Pulmonary artery (tissue), 1 donor: ENCODE measurements around the genes SLX4IP and ISM1.

GRCh38 chr20:10216312-10216766, 2.3 kb upstream of the SNAP25 start:
- PRO-cap: unidirectional peak, plus-strand start at chr20:10216702

GRCh38 chr20:10249900-10250358, 31.3 kb downstream of the SNAP25 start:
- PRO-cap: no peak

- PRO-cap: unidirectional peak, plus-strand start at chr20:10435328
Measured at GRCh38 chr20:10434913-10435662, at the start of gene SLX4IP. SLX4IP (plus strand) TSS chr20:10435305.

DNA sequence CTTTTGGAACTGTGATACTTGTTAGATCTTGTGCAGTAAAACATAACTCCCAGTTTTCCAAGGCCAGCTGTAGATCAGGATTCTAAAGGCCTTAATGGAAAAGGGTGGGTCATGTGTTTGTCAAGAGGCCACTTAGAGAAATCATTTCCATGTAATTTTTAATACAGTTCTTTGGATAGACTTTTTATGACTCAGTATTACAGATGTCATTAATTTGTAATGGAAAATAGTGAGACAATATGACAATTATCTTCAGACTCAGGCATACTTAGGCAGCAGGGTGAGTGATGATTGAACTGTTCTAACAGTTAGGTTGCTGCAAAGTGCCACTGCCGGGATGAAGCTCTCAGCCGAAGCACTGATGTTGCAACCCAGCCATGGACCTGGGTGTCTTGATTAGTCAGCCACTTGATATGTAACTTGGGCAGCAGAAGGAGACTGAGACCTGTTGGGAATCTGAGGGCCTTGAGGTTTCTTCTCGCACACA, 52.1 kb downstream of the SLX4IP start:
- PRO-cap: no peak

DNA sequence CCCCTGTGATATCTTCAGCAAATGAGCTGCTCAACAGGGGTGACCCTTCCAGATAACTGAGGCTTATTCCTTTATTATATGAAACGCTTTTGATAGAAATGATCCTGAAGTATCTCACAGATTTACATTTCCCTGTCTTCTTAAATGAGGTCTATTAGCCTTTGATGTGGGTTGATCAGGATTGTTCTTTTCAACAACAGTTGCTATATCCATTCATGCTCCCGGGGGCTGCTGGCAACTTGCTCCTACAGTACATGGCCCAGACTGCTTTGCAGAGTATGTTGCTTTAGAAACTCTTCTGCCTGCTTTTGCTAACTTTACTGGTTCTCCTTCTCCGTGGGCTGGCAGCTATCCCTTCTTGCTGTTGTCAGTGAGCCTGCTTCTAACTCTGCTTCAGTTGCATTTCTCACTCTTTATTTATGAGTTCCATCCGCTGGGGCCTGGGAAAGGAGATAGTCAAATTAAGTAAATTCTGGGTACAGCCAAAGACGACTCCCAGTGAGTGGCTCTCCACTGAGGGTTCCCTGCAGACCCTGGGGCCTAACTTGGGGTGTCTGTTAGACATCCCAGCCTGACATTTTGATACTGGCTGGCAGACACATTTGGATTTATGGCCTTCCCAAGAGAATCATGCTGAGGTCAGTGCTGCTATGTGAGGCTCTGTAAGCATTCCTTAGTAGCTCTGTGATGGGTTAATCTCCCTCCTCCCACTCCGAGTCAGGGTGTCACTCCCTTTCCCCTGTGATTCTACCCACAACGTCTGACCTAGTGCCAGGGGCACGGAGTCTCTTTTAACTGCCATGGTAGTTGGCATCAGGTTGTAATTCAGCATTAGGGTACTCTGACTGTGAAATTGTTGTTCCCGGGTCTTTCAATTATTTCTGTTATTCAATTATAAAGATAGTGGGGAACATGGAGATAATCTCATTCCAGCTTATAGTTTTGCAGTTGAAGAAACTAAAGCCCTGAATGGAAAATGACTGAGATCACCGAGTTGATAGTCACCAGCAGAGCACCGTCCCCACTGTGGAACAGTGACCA, 73.6 kb downstream of the SLX4IP start:
- PRO-cap: no peak

- PRO-cap: unidirectional peak, minus-strand start at chr20:10604659
Measured at GRCh38 chr20:10604182-10605157, 69.3 kb downstream of the JAG1 start.

- PRO-cap: no peak
Measured at GRCh38 chr20:10619285-10620091, 54.3 kb downstream of the JAG1 start.

DNA sequence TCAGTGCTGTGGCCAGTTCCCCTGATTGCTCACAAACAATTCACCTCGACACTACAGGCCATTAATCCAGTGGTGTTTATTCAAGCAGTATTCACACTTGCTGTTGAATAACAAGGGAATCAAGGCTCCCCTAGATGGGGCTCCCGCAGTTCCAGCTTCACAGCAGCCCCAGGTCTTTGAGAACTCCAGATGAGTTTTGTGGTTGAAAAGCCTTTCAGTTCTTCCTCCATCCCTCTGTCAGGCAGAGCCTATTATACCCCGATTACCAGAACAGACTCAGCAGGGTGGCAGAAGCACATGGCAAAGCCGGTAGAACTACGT, 36.2 kb downstream of the JAG1 start:
- PRO-cap: no peak

- PRO-cap: no peak
Measured at GRCh38 chr20:10649545-10650439, 24.0 kb downstream of the JAG1 start.

DNA sequence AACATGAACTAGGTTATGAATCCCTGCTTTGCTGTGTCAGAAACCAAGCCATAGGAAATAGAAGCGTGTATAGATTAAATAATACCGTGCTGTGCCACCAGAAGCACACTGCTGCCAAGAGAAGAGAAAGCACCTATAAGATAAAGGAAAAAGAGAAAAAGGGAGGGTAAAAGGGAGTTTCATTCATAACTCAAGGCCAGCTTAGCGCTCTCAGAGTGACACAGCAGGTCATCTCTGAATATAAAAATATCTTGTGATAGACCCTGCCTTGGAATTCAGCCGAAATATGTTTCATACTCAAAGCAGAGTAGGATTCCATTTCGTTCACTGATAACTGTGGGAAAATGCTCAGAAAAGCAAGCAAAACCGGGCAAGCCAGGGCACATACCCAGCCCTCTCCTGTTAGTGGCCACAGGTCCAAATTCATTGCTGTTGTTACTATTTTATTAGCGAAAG, 8.7 kb downstream of the JAG1 start:
- PRO-cap: no peak

DNA sequence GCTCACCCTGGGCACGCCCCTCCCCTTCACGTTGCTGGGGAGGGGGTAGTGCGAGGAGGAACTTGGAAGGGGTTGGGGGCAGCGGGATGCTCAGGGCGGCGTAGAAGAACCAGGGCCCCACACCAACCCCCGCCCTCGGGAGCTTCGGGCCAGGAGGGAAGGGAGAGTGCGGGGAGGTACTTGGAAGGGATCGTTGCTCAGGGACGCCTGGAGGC, 192 bp upstream of the JAG1 start:
- PRO-cap: bidirectional peak, plus-strand start at position 53 of the sequence, minus-strand start outside the sequence

GRCh38 chr20:10705720-10706312, 32.0 kb upstream of the JAG1 start:
- PRO-cap: no peak

- PRO-cap: no peak
Measured at GRCh38 chr20:11918223-11919030, 734 bp downstream of the BTBD3 start.

GRCh38 chr20:12165924-12166657, 248.4 kb downstream of the BTBD3 start:
- PRO-cap: no peak

DNA sequence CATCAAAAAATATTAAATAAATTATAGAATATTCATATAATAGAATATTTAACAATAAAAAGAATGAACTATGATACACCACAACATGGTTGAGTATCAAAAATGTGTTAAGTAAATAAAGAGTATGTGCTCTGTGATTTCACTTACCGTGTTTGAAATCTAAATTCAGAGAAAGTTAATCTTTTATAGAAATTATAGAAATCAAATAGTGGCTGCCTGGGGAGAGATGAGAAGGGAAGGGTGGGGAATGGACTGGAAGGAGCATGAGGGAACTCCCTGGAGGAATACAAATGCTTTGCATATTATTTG, 30.9 kb upstream of the SPTLC3 start:
- PRO-cap: no peak

DNA sequence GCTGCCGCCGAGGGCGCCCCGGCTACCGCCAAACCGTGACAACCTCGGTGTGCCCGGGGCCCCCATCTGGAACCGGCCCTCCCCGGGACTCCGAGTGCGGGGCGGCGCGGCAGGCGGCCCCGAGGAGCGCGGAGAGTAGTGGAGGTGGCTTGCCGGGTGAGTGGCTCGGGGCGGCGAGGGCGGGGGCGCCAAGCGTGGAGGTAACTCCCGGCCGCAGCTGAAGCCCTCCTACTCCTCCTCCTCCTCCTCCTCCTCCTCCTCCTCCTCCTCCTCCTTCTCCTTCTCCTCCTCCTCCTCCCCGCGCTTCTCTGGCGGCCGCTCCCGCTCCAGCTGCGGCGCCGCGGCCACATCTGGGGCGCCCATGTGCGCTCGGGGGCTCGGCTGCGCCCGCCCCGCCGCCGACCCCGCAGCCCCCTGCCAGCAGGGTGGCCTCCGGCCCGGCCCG, at the start of gene ISM1:
Gene ISM1 (plus strand): TSS at position 286 of the 445 bp plus-strand sequence.
- PRO-cap: no peak

- PRO-cap: no peak
Measured at GRCh38 chr20:13222581-13222980, 1.5 kb downstream of the ISM1 start.

GRCh38 chr20:13481306-13481761, 157.4 kb downstream of the TASP1 start:
- PRO-cap: no peak

DNA sequence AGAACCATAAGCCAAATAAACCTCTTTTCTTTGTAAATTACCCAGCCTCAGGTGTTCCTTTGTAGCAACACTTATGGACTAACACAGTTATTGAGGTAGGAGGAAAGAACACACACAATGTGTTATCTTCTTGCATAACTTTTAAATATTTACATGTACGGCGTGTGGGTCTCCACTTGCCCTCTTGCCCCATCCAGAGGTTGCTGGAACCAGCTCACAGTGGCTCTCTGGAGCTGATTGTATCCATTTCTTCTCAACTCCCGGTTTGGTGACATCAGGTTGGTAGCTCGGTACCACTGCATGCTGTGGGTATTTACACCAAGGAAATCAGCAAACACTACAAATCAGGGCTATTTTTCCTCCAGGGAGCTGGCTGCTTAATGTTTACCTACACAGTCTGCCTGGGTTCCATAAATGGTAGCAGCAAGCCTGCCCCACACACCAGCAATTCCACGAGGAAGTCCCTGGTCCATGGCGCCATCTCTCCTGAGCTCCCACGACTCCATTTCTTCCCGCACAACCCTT, 54.3 kb upstream of the TASP1 start:
- PRO-cap: no peak

- PRO-cap: no peak
Measured at GRCh38 chr20:13736814-13737255, 47.9 kb downstream of the ESF1 start.